ENCODE data around the genes NR3C1 and LARS1.

DNA sequence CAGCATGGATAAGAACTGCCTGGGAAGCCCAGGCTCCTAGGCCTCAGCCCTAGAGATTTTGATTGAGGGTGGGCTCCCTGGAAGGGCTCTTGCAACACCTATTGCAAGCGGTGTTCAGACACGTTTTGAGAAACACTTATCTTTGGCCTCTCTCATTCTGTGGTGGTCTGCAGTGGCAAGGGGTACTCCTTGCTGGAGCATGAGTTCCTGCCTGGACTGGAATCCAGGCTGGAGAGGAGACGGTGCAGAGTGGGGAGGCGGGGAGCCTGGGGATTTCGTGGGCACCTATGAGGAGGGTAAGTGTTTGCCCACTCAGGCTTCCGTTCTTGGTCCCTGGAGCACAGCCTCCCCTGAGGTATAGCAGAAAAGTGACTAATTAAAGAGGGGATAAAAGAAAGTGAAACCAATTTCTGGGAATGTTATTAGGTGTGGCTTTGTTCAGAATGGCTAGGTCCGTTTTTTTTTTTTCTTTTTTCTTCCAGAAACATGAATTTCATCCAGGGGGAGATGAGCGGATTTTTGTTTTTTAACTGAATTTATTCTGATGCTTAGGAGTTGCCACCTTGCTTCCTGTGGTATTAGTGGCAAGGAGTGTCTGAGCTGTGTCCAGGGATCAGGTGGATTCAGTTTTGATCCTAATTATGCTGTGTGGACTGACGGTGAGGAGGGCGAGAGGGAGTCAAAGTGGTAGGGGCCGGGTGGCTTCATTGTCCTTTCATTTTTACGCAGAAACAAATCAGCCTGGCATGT is 90.9 kb downstream of the ARHGAP26 start:
- PRO-cap = no peak

DNA sequence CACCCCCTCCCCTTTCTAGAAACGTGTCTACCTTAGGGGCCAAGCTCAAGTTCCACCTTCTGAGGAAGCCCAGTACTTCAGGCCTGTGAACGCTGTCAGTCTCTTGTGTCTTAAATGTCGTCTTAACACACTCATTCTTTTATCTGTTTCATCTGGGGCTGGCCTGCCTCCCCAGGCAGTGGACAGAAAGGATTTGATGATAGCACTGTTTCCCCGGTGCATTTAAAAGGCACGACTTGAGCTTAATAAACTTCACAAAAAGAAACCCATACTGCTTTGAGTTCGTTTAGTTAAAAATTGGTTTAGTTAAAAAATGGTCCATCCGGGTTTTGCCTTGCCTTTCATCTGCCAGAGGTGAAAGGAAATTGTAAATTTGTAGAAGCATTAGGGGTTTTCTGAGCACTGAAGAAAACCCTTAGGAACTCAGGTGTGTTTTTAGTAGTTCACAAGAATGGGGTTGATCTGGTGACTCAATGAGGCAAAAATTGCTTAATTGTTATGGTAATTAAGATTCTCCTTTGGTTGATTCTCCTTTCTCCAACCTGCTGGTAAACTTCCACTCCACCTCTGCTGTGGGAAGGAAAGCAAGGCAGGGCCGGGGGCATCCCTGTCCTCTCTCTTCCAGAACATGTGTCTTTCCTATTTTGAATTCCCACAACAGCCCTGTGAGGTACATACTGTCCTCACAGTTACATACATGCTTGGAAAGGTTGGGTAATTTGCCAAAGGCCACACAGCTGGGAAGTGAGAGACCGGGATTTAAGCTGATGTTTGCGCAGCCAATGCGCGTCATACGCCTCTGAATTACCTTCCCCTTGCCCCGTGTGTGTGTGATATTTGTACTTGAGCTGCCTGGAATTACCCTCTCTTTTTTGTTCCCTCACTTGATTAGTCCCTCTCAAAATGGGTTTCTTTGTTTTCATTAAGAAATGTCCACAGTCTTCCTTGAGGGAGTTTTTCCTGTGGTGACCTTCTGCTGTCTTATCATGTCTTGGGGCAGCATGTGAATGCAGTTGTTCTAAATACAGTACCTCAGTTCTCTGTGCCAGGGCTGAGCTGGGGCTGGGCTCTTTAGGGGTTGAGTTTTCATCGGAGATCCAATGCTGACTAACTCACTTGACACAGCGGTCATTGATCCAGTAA is 94.3 kb downstream of the ARHGAP26 start:
- PRO-cap = no peak

GRCh38 chr5:142910147-142910462 is 139.9 kb downstream of the ARHGAP26 start:
- PRO-cap = no peak

GRCh38 chr5:142939641-142940317 is 169.6 kb downstream of the ARHGAP26 start:
- PRO-cap = no peak

- PRO-cap = no peak
These were observed 223.7 kb downstream of the ARHGAP26 start for GRCh38 chr5:142993778-142994384.

GRCh38 chr5:143026241-143027151 is 256.3 kb downstream of the ARHGAP26 start:
- PRO-cap = no peak

GRCh38 chr5:143057619-143057850 is 287.4 kb downstream of the ARHGAP26 start:
- PRO-cap = no peak

DNA sequence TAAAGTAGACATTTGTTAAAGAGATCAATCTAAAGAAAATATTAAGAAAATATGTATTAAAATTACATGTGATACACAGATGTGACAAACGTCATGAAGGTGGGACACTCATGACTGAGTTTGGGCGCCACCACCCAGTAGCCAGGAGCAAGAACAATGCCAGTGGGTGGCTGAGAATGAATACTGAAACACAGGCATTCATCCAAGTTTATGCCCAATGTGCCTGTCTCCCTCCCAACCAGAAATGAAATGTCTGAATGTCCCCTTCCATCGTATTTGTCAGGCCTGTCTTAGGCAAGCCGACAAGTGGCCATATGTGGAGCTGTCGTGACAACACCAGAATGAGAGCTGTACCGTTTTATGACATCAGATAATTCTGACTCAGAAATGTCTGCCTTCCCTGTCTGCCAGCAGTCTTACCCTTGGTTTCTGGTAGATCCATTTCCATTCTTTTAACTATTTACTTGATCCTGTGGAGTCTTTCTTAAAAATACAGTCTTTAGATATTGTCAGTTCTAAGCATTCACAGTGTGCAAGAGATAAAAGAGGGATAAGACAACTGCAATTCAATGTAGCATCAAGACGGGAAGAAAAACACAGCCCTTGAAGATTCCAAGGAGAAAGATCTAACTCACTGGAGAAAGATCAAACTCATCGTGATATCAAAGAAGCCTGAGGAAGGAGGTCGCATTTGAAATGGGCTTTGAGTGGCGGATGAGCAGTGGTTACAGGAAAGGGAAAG is 211.7 kb downstream of the NR3C1 start:
- PRO-cap = no peak

DNA sequence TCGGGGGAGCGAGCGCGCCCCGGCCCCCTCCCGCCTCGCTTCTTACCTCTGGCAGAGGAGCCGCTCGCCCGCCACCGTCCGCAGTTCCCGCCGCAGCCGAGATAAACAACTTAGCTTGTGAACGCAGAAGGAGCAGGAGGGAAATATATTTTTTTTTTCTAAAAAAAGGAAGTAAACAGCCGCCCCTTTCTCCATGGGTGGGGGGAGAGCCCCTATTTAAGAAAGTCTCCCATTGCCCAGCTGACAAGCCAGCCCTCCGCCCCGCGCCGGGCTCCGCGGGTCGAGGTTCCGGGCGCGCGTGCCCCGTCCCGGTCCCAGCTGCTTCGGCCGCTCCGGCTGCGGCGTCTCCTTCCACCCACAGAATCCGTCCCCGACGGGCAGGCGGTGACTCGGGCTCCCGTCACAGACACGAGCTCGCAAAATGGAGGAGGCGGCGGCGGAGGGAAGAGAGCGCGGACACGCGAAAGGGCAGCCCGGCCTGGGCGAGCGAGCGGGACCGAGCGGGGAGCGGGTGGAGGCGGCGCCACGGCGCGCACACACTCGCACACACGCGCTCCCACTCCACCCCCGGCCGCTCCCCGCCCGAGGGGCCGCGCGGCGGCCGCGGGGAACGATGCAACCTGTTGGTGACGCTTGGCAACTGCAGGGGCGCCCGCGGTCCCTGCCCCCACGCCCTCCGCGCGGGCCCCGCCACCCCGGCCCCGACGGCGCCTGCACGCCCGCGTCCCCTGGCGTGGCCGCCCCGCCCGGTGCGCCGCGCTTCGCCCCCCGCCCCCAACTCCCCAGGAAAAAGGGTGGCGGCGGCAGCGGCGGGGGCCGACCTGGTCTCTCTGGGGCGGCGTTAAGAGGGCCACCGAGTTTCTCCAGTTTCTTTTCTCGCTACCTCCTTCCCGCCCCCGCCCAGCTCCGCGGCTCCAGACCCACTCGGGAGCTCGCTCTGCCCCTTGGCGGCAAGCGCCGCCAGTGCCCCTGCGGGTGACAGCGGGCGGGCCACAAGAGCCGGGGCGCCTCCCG is at the start of gene NR3C1:
Gene NR3C1 (minus strand): TSS at position 522 of the 1,014 bp plus-strand sequence.
- PRO-cap = bidirectional peak, plus-strand start at position 785 of the sequence, minus-strand start at position 522 of the sequence

DNA sequence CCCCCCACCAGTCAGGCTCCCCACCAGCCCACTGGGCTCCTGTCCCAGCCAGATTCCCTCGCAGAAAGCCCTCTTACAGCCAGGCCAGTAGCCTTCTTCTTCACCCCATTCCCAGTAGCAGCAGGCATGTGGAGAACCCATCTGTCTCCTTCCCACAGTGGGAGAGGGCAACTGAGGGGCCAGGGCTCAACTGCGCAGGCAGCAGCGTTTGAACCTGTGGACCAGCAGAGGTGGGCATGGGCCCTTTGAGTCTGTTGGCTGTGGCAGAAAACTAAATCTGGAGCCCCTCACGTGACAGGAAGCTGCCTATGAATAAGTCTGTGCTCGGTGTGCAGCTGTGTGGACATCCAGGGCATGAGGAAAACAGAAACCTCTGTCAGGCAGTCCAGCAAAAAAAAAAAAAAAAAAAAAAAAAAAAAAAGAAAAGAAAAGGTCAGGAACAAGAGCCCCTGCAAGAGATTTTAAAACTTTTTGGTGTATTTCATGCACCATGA is 189.1 kb upstream of the NR3C1 start:
- PRO-cap = no peak

DNA sequence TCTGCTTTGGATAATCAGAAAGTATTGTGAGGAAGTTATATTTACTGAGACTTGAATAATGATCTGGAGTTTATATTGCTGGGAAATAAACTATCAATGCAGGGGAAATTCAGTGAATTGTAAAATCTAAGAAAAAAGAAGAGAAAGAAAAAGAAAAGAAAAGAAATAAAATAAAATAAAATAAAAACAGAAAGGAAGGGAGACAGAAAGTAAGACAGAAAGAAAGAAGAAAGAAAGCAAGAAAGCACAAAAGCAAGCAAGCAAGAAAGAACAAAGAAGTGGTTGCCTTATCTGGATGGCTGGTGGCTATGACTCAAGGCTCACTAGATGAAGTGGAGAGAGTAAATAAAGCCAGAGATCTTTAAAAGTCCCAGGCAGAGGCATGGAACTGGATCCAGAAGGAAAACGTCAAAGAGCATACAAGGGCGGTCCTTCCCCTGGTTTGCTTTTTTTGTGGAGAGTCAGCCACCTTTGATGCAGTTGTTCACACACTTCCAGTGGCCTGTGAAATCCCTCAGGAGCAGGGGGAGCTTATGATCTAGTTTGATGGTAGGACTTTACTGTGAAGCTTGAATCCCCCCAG is 176.8 kb upstream of the HMHB1 start:
- PRO-cap = no peak

GRCh38 chr5:145937301-145938513 is 1.3 kb downstream of the SH3RF2 start:
- PRO-cap = no peak

DNA sequence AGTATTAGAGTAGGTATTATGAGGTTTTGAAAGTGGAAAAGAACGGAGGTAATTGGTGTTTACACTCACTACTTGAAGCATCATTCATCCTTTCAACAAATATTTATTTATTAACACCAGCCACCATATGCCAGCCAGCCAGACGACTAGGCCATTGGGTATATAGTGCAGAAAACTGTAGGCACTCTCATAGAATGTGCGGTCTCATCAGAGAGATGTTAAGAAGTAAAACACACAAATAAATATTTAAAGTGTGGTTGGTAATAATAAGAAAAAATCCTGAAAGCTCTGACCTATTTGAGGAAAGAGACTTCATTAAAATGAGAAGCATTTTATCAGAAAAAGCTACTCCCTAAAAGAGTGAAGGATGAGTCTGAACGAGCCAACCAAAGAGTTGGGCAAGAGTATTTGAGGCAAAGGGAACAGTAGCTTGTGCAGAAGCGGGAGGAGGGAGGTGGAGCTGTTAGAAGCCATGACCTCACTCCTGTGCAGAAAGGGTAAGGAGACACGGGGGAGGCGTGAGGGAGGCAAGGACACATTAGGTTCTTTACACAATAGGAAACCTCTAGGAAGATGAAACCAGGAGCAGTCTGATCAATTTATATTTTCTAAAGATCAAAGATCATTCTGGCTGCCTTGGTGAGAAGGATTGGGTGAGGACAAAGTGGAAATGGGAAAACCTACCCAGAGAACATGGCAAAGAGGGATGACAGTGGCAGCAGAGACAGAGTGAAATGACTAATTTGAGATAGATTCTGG is 29.4 kb downstream of the SH3RF2 start:
- PRO-cap = no peak

DNA sequence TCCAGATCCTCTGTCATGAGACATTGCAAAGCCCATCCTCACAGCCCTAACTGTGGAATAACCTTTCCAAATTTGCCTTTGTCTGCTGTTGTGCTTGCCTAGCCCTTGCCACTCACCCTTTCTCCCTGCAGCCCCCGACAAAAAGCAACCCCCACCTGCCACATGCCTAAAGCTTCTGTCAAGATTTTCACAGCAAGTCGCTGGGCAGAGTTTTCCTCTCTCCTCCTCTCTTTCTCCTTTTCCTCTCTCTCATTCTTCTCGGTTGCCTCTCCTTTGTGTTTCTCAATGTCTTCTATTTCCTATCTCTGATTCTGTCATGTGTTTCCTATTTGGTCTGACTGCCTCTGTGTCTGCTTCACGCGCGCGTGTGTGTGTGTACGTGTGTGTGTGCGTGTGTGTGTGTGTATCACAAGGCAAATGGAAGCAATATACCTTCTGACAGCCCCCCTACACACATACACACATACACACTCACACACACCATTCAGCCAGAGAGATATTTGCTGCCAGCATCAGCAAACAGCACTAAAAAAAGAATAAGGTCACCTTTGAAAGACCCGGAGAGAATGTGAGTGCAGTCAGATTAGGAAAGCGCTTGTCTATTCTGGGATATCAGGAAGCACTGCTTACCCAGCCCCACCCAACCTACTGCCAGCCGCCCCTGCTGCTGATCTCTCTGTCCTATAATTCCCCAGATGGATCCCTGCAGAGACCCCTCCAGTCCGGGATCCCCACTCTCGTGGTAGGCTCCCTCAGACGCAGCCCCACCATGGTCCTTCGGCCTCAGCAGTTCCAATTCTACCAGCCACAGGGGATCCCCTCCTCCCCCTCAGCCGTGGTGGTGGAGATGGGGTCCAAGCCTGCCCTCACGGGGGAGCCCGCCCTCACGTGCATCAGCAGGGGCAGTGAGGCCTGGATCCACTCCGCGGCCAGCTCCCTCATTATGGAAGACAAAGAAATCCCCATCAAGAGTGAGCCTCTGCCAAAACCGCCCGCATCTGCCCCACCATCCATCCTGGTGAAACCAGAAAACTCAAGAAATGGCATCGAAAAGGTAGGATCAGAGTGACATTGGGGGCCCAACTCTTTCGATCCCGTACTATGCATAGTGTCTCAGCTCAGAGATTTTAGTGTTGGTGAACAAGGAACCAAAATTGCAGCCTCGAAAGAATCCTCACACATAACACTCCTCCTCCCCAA is 45.8 kb downstream of the PLAC8L1 start:
- PRO-cap = no peak

DNA sequence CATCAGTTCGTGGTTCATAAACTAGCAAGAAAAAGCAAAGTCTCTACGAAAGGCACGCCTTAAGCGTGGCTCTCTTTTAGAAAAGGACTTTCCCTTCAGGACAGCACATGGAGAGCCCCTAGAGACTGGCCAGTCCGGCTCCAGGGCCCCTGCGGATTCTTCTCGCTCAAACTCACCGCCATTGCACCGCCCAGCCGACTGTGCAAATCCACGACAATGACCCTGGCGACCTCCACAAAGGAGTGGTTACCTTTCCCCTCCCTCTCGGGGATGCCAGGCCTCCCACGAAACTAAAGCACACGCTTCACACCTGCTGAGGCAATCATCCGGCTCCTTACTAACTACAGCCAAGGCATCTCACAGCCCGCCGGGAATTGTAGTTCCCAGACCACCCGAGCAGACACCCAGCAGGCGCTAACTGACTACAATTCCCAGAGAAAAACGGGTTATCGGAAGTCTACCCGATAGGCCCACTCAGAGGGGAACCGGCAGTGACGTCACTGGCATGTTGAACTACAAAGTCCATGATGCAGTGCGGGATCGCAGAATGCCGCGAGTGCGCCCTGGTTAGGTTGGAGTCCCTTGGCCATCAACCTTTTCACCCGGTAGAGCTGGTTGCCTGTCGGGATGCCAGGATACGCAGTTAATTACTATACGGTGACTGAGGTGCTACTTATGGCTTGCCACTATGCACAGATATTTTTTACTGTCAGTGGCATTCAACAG is at the start of gene LARS1:
Gene LARS1 (minus strand): TSS at position 339 of the 726 bp plus-strand sequence.
- PRO-cap = bidirectional peak, plus-strand start at position 545 of the sequence, minus-strand start at position 336 of the sequence

GRCh38 chr5:146482448-146482796 is 33.6 kb downstream of the GPR151 start:
- PRO-cap = no peak

DNA sequence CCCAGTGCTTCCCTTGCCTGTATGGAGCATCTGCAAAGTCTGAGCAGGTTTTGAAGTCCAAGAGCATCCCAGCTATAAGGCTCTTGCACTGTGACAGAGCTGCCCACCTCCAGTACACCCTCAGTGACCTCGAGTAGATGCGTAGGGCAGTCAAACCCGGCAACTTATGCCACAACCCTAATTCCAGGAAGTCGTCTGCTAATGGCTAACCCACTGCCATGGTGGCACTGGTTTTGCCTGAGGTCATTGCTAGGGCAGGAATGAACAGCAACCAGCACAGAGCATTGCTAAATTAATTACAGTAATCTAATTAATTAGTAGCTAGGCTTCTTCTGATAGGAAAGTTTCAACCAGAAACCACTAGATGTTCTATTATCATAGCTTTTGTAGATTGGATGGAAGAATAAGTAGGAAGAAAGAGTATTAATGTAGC is 122.8 kb downstream of the DPYSL3 start:
- PRO-cap = no peak

DNA sequence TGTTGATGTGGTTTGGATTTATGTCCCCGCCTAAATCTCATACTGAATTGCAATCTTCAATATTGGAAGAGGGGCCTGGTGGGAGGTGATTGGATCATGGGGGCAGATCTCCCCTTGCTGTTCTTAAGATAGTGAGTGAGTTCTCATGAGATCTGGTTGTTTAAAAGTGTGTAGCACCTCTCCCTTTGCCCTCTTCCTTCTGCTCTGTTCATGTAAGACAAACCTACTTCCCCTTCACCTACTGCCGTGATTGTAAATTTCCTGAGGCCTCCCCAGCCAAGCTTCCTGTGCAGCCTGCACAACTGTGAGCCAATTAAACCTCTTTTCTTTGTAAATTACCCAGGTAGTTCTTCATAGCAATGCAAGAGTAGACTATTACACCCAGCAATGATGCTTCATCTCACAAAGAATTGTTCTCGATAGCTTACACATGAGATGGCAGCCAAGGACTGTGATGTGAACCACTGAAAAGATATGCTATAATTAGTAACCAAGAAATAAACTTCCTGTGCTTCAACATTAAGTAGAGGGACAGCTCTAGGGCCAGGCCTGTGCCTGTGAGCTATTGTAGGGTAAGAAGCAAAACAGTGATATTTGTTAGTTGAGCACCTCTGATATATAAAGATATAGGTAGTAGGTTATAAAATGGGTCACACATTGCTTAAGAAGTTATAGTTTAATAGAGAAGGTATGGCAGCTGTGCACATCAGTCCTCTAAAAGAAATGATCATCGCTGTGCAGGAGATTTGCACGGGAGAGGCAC is 41.7 kb upstream of the DPYSL3 start:
- PRO-cap = no peak

GRCh38 chr5:147721302-147721639 is 61.3 kb downstream of the JAKMIP2 start:
- PRO-cap = no peak

GRCh38 chr5:147873934-147875134 is 4.2 kb upstream of the SCGB3A2 start:
- PRO-cap = no peak